Neural crest cell (in vitro differentiated cells): ENCODE data around the genes PTCHD4 and PKHD1.

GRCh38 chr6:47044147-47044918 is 2.2 kb upstream of the ADGRF1 start:
- PRO-cap = no peak

DNA sequence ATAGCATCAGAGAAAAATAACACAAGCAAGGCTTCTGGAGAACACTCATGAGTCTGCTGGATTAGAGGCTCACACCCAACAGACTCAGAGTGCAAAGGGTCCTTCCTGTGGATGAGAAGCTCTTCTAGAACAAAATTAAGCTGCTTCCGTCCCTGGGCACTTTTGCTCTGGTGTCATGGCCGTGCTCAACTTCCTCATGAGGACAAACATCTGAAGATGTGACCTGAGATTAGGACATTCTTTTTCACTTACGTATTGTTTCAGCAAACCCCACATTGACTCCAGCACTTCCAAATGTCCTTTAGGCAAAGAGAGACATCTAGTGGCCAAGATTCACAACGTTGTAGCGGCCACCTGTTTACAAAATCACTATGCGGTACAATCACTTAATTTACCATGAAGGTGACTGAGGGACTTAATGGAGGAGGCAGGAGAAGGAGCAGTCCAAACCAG is 5.3 kb upstream of the ADGRF1 start:
- PRO-cap = no peak

- PRO-cap = no peak
Measured at GRCh38 chr6:47234072-47234955, 75.4 kb downstream of the TNFRSF21 start.

DNA sequence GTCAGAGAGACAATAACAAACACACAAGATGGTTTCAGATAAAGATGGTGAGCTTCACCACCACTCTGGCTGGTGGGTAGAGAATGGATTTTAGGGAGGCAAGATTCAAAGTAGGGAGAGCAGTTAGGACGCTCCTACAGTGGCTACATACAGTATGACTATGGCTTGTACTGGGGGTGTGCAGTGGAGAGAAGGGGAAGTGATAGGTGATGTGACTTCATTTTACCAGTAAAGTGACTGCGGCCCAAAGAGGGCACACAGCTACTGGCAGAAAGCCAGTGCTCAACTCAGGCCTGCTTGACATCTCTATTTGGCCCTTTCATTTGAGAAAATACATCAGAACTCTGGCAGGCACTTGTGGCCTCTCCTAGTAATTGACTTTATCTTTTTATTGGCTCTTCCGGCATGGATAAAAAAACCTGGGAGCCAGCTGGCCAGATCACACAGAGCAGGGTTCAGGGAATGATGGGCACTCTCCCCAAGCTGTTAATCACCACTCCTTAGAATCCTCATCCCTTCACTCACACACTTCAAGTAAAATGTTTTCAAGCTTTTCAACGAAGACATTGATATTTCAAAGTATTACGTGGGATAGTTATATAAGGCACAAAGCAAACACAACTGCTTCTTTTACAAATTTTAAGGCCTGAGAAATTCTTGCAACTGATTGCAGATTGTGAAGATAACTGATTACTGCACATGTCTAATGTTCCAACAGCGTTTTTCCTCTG is 73.7 kb downstream of the TNFRSF21 start:
- PRO-cap = no peak

- PRO-cap = no peak
Measured at GRCh38 chr6:47247016-47248108, 62.3 kb downstream of the TNFRSF21 start.

GRCh38 chr6:47300151-47300659 is 9.5 kb downstream of the TNFRSF21 start:
- PRO-cap = no peak

DNA sequence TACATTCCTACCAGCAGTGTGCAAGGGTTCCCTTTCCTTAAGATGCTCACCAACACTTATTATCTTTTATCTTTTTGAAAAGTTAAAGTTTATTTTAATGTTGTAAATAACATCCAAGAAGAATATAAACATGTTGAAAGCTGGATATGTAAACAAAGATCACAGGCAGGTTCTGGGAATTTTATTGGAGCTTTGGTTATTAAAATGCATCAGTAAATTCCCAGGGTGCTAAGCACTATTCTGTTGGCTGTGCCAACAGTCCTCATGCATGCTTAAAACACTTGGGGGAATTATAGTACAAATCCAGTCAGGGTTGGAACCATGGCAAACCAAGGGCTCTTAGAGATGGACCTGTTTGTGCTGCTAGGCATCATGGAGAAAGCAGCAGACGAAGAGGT is 101.5 kb upstream of the ADGRF4 start:
- PRO-cap = no peak

DNA sequence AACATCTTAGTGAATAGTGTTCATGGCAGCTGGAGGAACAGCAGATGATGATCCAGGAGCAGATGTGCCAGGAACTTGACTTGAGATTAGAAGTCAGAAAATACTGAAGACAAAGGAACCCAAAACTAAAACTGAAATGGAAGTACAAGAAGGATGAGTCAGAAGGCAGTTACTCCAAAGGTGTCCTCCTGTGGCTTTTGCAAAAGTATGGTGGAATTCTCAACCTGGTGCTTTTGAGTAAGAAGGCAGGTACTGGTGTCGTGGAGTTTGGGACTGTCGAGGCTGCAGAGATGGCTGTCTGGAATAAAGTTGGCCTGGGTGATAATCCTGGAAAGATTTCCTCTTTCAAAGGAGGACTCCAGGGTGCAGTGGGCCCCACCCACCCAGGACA is 100.9 kb upstream of the ADGRF4 start:
- PRO-cap = no peak

GRCh38 chr6:47740491-47741042 is 41.3 kb upstream of the OPN5 start:
- PRO-cap = no peak

- PRO-cap = unidirectional peak, minus-strand start at chr6:48111197
Measured at GRCh38 chr6:48110855-48111521, at the start of gene PTCHD4. TSS of gene PTCHD4 (minus strand) at chr6:48111197.

DNA sequence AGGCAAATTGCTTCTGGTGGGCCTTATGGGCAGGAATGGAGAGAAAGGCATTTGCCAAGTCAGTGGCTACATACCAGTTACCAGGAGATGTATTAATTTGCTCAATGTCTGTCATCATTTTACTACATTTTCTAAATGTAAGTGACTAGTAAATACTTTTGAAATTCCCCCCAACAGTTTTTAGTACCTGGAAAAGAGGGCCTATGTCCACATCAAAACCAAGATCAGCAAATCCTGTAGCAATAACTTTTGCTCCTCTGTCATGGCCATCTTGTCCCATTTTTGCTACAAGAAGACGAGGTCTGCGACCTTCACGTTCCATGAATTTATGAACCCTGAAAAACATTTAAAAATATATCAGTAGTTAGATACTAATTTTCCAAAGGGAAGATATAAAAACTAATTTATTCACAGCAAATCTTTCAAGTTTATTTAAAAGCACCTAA is 23.0 kb downstream of the MMUT start:
- PRO-cap = no peak

DNA sequence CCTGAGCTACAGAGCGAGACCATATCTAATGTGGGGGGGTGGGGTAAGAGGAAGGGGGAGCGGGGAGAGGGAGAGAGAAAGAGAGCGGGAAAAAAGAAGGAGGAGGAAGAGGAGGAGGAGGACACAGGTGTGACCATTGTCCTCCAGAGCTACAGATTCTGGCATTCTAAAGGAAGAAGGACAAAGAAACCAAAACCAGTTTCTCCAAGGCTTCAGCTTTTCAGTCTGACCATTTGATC is 542 bp upstream of the C6orf141 start:
- PRO-cap = no peak

DNA sequence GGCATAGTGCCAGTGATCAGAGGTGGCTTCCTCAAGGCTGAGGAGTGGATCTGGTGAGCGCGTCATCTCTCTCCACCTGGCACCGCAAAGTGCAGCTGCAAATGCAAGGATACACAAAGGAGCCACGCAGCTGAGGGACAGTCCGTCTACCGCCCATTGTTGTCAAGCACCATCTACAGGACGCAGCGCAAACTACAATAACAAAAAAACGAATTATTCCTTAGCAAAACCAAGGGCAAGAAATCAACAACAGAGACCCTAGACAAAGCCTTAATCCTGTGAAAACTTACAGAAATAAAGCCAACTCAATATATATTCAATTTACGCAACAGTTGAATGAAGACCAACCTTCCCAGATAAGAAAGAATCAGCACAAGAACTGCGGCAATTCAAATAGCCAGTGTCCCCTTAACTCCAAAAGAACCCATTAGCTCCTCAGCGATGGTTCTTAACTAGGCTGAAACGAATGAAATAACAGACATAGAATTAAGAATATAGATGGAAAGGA is 9.2 kb upstream of the DEFB110 start:
- PRO-cap = unidirectional peak, minus-strand start at position 91 of the sequence

GRCh38 chr6:50093334-50093995 is 43.7 kb upstream of the DEFB112 start:
- PRO-cap = no peak

DNA sequence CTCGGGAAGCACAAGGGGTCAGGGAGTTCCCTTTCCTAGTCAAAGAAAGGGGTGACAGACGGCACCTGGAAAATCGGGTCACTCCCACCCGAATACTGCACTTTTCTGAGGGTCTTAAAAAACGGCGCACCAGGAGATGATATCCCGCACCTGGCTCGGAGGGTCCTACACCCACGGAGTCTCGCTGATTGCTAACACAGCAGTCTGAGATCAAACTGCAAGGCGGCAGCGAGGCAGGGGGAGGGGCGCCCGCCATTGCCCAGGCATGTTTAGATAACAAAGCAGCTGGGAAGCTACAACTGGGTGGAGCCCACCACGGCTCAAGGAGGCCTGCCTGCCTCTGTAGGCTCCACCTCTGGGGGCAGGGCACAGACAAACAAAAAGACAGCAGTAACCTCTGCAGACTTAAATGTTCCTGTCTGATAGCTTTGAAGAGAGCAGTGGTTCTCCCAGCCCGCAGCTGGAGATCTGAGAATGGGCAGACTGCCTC is 303.0 kb downstream of the TFAP2B start:
- PRO-cap = no peak

DNA sequence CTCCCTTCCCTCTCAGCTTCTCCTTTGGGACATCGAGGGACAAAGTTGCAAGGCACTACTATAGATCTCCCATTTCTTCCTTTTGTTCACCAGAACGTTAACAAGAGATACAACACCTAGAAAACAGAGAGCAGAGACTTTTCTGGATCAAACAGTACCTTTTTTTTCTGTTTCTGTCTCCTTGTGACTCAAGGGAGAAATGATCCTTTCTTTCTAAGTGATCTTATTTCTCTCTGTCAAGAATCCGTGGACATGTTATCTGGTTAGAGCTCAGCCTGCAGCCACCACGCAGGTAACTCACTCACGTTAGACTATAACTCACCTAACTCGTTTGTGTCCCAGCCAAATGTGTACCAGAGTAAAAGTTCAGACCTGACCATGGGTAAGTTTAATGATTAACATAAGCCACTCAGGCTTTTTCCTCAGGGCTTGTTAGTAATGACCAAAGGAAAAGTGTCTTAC is at the start of gene PKHD1:
PKHD1 (minus strand) TSS at position 338 of the 462 bp plus-strand sequence.
- PRO-cap = no peak

GRCh38 chr6:52267770-52268286 is 16.7 kb downstream of the MCM3 start:
- PRO-cap = no peak

GRCh38 chr6:52352388-52353212 is 9.4 kb upstream of the PAQR8 start:
- PRO-cap = no peak

DNA sequence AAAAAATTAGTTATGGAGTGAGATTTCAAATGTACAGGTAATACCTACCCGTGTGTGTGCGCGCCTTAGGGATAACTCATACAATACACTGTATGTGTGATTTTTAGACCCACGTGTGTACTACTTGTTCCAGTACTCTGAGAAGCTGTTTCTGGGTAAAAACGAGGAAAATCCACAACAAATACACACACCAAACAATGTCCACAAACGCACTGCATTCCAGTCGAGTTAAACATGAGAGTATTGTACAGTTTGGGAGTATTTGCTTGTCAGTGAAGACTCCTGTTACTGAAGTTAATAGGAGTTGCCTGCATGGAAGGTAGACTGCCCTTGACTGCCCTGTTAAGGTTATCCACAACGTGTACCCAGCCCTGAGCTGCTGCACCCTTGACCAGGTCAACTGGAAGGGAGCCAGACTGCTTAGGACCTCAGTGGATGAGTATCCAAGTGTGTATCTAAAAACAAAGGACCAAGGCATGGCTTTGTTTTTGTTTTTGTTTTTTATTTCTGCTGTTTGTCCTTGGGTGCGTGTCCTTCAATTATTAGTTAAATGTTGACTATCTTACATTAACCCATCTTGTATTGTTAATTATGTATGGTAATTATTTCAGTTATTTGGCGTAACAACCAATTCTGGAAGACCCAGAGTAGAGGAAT is 1.6 kb downstream of the PAQR8 start:
- PRO-cap = no peak

DNA sequence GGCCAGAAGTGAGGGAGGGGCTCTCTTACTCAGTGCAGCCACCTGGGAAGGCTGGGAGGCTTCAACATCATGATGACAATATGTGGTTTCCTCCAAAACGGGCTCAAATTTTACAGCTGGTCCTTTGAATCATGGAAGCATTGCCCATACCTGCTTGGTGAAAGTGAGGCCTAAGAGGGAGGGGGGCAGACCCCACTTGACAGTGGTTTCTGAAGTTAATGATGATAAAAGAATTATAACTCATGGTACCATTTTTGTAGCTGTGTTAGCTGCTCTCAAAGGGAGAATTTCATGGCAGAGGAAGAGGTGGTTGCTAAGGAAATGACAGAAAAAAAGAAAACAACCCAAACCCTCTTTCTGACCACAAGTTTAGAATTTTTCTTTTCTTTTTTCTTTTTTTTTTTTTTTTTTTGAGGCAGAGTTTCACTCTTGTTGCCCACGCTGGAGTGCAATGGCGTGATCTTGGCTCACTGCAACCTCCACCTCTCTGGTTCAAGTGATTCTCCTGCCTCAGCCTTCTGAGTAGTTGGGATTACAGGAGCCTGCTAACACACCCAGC is 22.3 kb upstream of the EFHC1 start:
- PRO-cap = no peak